Gastroesophageal sphincter (tissue), 4 donors: ENCODE results near the genes DAP, DNAH5 and OTULIN.

GRCh38 chr5:10552737-10553076 is 11.2 kb upstream of the ANKRD33B start:
- PRO-cap: unidirectional peak, minus-strand start at chr5:10552973; unidirectional peak, minus-strand start at chr5:10553014
- RAMPAGE, long total RNA, 4 experiments: no peak in any of the 4 experiments

DNA sequence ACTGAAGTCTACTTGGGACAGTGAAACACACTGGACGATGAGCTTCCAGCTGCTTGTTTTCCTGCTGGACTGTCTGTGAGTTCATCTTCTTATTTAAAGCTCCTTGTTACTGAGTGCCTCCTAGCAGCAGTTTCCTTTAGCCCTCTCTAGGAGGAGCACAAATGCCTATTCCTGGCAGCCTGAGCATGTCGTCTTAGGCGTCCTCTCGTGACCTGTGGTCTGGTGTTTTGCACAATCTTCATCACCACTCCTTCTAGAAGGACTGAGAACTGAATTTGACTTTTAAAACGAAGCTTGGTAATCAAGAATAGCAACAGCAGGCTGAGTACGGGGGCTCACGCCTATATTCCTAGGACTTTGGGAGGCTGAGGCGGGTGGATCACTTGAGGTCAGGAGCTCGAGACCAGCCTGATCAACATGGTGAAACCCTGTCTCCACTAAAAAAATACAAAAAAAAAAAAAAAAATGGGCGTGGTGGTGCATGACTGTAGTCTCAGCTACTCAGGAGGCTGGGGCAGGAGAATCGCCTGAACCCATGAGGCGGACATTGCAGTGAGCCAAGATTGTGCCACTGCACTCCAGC is 44.0 kb downstream of the ANKRD33B start:
- PRO-cap: unidirectional peak, minus-strand start at position 77 of the sequence; bidirectional peak, plus-strand start at position 285 of the sequence, minus-strand start at position 77 of the sequence
- RAMPAGE, long total RNA, 4 experiments: no peak in any of the 4 experiments

GRCh38 chr5:10724682-10725722 is 36.0 kb downstream of the DAP start:
- PRO-cap: bidirectional peak, plus-strand start at chr5:10725343, minus-strand start at chr5:10725065
- RAMPAGE, long total RNA, 4 experiments: no peak in any of the 4 experiments

DNA sequence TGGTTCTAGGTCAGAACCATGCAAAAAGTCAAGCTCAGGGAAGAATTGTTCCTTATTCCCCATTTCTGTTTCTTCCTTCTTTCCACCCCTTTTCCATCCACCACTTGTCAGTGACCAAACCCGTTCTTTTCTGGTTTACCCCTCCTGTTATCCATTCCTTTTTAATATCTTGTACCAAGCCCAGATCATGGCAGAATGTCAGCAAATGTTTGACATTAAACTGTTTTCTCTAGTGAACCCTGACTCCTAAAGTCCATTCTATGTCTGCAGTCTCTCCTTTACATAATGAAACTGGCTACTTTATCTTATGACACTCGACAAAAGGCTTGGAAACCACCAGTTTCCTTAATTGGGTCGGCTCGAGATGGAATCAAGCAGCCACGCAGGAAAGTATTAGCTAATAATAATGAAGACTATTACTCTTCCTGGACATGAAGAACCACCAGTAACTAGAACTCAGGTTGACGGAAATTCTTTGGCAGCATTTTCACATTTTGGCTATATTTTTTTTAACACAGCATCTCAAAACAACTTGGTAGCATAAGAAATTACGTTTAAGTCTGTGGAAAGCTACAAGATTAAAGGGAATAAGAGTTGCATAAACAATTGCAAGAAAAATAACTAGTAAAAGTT is 17.5 kb downstream of the DAP start:
- PRO-cap: no peak
- RAMPAGE, long total RNA, 4 experiments: no peak in any of the 4 experiments

GRCh38 chr5:10760547-10761638 is at the start of gene DAP:
Gene DAP (minus strand): TSS chr5:10761234.
- PRO-cap: unidirectional peak, plus-strand start at chr5:10760735; bidirectional peak, plus-strand start at chr5:10761467, minus-strand start at chr5:10761148
- RAMPAGE, long total RNA, 4 experiments: no peak in any of the 4 experiments

DNA sequence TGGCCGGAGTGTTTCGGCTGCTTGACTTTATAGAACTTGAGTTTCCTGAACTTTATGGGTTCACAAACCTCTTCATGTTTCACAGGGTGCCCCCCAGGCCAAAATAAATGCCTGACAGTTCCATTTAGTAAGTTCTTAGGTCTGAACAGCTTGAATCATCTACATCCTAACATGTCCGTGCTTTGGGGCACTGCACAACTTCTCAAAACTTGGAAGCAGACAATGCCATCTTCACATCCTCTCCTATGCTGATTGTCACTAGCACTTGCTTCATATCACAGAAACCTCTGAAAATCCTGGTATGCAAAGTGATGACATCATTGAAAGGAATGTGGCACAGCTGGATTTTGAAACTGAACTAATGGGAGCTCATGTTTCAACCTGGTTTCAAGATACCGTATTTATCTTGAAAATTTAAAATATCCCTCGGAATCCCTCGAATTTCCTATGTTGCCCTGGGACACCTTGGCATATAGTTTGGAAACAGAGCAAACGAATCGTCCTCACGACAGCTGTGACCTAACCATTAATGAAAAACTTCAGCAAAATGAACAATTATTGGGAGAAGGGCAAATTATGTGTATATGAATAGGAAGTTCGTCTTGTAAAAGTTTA is 490.2 kb upstream of the DAP start:
- PRO-cap: no peak
- RAMPAGE, long total RNA, 4 experiments: no peak in any of the 4 experiments

- PRO-cap: no peak
- RAMPAGE, long total RNA, 4 experiments: no peak in any of the 4 experiments
Observed at GRCh38 chr5:11760850-11761330, 143.4 kb downstream of the CTNND2 start.

DNA sequence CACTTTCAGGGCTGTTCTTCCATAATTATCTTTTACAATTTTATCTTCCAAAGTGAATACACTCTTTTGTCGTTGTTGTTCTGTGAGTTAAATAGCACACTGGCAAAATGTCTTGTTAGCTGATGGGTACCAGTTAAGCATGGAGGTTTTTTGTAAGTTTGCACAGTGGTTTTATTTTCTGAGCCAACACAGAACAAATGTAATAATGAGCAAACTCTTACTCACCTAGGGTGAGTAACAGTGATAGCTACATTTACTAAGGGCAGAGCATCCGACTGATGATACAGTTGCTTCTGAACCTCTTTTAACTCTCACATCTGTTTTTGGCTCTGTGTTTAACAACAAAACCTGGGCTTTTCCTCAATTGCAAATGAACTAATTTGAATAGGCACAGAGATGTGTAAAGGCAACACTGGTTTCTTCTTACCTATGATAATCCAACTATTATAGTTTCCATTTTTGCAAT is 103.1 kb downstream of the CTNND2 start:
- PRO-cap: no peak
- RAMPAGE, long total RNA, 4 experiments: no peak in any of the 4 experiments

GRCh38 chr5:12573717-12574299 is 669.6 kb upstream of the CTNND2 start:
- PRO-cap: no peak
- RAMPAGE, long total RNA, 4 experiments: no peak in any of the 4 experiments

- PRO-cap: unidirectional peak, plus-strand start at chr5:12574455
- RAMPAGE, long total RNA, 4 experiments: no peak in any of the 4 experiments
Observed at GRCh38 chr5:12574402-12575193, 670.4 kb upstream of the CTNND2 start.

- PRO-cap: no peak
- RAMPAGE, long total RNA, 4 experiments: no peak in any of the 4 experiments
Observed at GRCh38 chr5:13944407-13944906, at the start of gene DNAH5. Gene DNAH5 (minus strand): TSS chr5:13944688.

DNA sequence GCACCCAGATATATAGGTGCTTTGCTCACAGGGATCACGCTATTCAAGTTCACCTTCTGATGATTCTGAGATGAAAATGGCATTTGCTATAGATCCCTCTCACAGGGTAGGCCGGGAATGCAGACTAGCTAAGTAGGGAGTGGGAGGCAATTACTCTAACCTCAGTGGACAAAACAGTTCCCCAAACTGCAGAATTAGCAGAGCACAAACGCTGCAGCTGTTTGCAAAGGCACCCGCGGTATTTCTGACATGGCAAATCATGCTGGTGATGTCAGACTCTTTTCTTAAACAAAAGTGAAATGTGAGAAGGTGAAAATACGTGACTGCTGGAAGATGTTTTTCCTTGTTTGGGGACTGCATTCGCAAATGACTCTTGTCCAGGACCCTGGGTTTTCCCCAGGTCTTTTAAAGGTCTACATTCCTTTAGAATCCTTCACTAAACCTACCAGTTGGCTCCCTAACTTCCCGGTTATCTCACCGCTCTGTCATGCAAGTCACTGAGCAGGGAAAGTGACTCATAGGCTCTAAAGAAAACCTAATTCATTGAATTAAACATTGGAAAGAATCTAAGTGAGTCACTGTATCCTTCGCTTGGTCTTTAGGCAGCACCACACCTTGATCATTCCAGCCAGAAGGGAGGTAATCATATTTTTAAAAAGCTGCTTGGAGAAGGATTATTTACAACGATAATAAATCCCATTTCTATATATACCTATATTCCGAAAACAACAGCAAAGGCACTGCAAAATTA is 91.5 kb upstream of the DNAH5 start:
- PRO-cap: unidirectional peak, minus-strand start at position 246 of the sequence; unidirectional peak, plus-strand start at position 578 of the sequence
- RAMPAGE, long total RNA, 4 experiments: no peak in any of the 4 experiments

DNA sequence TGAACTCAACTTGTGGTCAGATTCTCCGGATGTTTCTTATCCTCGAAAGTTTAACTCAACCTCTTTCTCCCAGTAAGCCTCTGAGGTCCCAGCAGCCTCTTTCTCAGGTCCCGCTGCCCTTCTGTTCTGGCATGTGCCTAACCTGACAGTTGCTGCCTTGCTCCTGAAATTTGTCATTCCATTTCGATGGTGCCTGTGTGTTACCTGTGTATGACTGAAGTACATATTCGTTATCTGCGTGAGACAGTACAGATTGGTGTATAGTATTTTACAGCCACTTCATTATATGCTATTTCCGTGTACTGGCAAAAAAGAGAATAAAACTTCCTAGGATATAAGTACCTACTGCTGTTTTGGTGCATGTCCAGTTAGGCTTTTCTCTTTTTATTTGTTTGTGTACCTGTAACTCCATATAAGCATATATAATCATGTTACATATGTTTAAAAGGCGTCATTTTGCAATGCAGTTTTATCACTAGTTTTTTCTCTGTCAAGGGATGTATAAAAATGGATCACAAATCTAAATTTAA is 63.4 kb downstream of the TRIO start:
- PRO-cap: no peak
- RAMPAGE, long total RNA, 4 experiments: no peak in any of the 4 experiments

- PRO-cap: no peak
- RAMPAGE, long total RNA, 4 experiments: no peak in any of the 4 experiments
Observed at GRCh38 chr5:14225849-14226607, 82.9 kb downstream of the TRIO start.

DNA sequence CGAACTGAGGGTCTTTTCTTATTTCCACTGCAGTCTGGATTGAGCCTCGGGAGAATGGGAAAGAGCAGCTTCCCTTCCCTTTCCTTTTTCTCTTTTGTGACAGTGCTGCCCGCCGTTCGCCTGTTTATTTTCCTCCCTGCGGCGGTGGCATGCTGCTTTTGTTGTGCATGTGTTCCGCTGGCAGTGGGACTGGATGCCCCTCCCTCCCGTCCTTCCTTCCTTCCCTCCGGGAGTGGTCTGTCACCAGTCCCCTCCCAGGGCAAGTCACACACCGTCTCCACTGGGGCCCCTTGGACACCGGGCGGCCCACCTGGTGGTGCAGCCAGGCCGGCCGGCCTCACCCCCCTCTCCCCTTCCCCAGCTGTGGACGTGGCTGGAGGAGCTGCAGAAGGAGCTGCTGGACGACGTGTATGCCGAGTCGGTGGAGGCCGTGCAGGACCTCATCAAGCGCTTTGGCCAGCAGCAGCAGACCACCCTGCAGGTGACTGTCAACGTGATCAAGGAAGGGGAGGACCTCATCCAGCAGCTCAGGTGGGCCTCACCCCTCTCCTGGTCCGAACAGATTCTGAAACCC is 214.8 kb downstream of the TRIO start:
- PRO-cap: no peak
- RAMPAGE, long total RNA, 4 experiments: no peak in any of the 4 experiments

DNA sequence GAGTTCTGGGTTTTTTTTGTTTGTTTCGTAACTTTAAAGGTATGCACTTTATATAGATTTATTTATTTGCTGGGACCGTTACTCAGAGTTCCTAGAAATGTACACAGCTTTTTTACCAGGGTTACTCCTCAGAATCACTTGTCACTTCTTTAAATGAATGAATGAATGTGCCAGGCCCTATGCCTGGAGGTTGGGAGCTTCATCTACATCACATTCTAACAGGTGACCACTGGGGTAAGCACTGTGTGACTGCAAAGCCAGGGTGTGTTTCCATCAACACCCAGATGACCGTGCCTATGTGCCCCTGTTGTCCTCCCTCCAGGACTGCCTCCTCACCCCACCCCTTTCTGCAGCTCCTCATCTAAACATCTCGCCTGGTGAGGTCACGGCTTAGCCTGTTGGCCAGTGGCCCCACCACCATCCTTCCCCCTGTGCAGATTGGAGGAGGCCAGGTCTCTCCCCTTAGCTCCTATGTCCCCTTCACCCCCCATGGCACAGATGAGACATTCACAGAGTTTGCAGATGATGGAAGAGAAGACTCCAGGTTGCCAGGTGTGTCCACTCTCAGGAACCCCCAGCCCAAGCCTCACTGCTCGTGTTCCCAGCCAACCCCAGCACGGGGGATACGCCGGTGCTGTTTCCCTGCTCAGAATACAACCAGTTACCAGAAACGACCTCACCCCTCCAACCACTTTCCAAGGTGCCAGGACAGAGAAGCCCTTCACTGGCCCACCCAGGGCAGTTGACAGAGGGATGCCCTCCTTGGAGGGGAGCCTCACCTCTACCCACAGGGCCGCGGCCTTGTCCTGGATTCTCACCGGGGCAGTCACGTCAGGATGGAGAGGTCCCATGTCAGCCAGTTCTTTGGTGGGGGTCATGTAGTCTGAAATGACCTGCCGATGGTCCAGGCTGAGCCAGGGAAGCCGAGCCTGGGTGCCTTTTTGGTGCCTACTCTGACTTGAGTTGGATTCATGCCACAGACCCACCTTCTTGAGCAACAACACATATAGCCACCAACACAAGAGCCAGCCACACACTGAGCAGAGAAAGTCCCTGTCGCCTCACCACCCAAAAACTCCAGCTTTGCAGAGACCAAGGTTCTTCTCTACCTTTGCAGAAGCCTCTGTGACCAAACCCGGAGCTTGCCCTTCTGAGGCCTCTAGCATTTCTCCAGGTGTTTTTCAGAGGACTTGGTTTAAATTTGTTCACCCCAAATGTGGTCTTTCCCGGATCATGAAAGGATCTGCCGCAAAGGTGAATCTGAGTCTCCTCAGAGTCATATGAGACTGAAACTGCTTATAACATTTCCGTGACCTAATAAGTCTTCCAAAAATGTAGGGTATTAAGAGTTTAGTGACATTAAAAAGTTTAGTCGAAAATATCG is 154.2 kb upstream of the OTULINL start:
- PRO-cap: no peak
- RAMPAGE, long total RNA, 4 experiments: no peak in any of the 4 experiments

DNA sequence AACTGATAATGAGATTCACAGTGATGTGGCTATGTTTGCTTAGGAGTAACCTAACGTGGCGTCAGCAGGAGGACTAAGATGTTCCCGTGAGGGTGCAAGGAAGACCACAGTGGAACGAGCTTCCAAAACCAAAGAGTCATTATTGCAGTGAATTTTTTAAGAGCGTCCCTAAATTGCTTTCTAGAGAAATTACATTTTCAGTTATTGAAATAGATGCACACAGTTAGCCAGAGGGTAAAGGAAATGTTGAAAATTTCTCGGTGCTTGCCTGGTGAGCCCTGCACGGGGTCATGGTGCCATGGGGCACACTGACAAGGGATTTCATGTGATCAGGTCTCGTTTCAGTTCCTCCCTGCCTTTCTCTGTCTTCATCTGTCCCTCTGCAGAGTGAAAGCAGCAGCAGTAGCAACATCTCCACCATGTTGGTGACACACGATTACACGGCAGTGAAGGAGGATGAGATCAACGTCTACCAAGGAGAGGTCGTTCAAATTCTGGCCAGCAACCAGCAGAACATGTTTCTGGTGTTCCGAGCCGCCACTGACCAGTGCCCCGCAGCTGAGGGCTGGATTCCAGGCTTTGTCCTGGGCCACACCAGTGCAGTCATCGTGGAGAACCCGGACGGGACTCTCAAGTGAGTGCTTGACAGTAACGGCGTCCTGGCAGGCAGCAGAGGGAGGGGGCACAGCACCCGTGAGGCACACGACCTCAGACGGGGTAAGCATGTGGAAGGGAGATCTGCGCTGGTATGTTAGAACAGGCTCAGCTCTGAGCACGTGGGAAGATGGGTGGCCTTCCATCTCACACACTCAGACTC is 89.2 kb upstream of the OTULINL start:
- PRO-cap: no peak
- RAMPAGE, long total RNA, 4 experiments: no peak in any of the 4 experiments

DNA sequence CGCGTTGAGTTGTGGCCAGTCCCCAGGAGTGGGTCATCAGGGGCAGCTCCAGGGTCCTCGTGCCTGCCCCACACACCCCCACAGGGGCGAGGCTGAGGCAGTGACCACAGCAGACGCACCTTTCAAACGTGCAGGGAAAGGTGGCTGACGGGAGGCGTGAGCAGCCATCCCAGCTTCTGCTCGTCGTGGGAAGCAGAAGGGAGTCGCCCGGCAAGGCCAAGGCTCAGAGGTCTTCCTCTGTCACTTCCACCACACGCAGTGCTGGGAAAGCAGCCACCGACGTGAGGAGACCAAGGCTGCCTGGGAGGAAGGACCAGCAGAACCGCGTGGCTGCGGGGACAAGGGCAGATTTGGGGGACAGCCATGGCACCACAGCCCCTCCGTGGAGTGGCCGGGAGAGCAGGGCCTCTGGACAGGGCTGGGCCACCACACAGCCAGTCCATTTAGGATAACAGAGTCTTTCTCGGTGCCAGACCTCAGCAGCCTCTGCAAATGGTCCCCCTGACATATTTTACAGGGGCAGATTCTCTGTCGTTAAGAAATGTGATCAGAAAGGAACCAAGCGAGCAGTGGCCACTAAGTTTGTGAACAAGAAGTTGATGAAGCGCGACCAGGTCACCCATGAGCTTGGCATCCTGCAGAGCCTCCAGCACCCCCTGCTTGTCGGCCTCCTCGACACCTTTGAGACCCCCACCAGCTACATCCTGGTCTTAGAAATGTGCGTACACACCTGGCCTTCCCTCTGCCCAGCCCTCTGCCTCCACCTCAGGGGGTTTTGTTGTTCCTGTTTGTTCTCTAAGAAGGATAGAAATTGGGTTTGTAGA is 77.5 kb upstream of the OTULINL start:
- PRO-cap: no peak
- RAMPAGE, long total RNA, 4 experiments: no peak in any of the 4 experiments

DNA sequence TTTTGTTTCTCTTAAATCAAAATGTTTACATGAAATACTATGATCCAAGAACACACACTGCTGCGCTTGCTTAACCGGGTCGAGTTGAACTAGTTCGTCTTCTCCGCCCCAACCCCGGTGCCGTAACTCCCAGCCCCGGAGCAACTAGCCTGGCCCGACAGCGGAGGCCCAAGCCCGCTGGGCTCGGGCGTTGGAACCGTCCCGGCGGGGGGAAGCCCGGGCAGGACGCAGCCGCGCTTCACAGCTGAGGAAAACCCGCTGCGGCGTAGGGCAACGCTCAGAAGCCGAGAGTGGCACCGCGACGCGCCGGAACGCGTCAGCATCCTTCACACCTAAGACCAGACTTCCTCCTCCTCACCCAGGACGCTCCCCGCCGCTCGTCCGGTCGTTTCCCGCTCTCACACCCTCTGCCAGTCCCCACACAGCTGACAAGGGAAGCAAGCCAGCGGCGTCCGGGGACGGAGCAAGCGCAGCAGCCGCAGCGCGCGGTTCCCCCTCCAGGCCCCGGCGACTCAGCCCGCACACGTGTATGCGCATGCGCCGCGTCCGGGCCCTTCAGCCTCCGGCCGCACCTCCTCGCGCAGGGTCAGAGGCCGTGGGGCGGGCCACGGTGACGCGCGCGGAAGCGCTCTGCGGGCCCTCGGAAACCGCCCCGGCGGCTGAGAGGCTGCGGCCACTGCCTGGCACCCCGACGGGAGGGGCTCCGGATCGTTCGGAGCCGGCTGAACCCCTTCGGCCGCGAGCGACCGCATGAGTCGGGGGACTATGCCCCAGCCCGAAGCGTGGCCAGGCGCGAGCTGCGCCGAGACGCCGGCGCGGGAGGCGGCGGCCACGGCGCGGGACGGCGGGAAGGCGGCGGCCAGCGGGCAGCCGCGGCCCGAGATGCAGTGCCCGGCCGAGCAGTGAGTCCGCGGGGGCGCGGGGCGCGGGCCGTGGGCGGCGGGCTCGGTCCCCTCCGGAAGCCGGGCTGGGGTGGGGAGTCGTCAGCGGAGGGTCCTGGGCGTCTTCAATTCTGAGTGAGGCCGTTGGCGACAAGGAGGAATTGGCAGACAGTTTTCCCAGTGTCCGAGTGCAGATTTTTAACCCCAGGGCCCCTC is at the start of gene OTULIN:
Gene OTULIN, plus strand, starts transcription at position 643 of the 1,097 bp plus-strand sequence.
- PRO-cap: bidirectional peak, plus-strand start at position 280 of the sequence, minus-strand start at position 124 of the sequence; bidirectional peak, plus-strand start at position 589 of the sequence, minus-strand start at position 510 of the sequence
- RAMPAGE, long total RNA, 4 experiments: start-site peak on the plus strand in 1 of 4 experiments, centred at position 944 of the sequence, 9 reads per replicate; start-site peak on the minus strand in 1 of 4 experiments, centred at position 525 of the sequence, 9 reads per replicate

GRCh38 chr5:14665173-14665664 is 701 bp downstream of the OTULIN start:
- PRO-cap: no peak
- RAMPAGE, long total RNA, 4 experiments: no peak in any of the 4 experiments